Frontal cortex (tissue), 2 donors: ENCODE results near the gene KLF9.

GRCh38 chr9:70228804-70229662 lies 29.7 kb upstream of the SMC5 start:
- RAMPAGE, long total RNA = no peak

DNA sequence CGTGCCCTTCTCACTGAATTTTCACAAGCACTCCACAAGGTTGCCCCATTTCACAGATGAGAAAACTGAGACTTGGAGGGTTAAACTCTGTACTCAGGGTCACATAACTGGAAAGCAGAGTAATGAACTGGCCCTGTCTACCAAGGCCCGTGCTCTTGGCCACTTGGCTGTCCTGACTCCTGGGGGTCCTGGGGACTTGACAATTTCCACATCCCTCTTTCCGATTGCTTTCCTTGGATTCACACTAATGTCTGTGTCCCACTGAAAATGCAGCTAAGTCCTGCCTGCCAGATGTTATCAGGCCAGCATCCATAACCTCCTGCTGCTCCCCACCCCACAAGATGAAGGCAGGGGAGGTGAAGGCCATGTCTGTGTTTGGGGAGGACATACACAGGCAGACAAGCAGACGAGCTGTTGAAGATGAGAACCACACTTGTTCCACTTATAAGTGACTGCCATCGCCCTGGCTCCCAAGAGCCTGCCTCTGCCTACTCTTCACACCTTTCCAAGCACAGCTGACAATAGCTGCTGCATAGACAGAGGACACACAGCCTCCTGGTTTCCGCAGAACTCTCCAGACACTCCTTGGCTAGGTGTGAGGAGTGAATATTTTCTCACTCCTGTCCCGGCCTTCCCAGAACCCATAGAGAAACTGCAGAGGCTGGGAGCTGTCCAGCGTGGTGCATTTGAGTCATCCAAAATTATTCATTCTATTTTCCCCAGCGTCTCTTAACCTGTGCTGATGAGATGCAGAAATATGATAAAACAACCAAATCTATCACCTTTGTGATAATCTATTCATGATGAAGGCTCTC lies 24.9 kb downstream of the KLF9 start:
- RAMPAGE, long total RNA = no peak

DNA sequence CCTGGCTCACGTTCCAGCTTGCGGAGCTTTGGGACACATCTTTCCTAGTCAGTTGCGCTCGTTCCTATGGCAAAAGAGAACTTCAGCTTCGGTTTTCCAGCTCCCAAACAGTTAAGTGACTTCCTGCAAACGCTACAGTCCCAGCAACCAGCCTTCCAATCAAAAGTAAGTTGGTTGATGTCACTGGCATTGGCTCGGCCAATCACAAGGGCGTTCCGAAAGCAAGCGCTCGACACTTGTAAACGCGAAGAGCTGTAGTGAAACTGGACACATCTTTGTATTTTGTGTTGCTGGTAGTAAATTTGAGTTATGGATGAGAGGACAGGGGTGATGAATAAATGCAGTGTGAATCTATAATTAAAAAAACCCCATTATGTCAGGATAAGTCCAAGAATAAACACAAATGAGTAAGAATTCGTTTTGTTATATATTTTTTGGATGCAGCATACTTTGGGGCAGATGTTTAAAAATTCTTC lies at the start of gene KLF9:
Gene KLF9, minus strand, starts transcription at position 412 of the 476 bp plus-strand sequence.
- RAMPAGE, long total RNA = no peak

DNA sequence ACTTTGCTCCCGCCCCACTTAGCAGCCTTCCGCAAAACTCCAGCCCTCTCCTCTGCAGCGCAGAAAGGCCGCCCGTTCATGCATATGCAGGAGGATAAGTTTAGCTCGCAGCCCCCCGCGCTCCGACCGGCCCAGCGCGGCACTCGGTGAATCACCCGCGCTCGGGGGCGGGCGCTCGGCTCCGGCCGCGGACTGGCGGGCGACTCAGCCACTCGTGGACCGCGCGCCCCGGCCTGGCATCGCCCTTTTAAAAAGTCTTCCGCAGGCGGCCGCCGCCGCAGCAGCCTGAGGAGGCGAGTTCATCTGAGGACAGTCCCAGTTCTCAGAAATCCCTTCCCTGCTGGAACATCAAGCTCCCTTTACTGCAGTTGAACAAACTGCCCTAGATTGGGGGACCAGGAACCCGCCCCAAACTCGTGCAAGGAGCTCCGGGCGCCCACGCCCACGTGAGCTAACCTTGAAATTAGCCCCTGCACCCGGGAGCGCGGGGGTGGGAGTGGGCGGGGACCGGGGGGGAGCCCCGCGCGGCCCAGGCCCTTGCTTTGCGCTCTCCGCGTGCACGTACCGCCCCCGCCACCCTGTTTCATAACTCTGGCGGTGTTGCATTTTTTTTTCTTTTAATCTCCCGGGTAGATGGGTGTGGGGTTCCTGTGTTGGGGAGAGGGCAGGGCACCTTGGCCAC lies 4.6 kb upstream of the KLF9 start:
- RAMPAGE, long total RNA = no peak

DNA sequence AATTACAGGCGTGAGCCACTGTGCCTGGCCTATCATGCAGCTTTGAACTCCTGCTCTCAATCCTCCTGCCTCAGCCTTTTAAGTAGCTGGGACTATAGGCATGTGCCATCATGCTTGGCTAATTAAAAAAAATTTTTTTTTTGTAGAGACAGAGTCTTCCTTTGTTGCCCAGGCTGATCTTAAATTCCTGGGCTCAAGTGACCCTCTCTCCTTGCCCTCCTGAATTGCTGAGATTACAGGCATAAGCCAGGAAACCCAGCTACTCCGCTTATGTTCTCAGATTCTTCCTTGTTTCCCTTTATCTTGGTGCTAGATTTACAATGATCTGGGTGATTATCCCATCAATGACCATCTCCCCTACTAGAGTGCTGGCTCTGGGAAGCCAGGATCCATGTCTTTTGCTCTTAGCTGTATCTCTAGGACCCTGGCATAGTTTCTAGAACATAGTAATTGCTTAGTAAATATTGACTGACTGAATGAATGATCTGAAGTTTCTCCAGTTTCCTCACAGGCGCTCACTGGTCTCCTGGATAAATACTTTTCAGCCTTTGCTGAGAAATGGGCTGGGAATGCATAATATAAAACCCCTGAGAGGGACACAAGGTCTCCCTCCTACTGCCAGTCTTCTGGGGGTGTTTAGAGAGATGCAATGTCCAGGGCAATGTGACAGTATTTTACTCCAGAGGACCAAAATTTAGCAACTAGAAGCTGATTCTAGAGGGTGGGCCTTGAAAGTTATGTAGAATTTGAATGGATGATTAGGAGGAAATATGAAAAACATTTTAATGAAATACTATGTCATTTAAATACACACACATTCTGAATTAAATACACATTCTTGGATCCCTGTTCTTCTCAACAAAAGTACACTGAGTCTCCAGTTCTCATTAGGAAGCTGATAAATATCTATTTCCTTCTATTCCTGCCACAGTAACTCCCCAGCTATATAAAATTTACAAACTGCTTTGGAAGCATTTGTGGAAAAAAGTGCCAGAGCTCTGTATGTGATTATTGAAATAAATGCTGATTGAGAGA lies 60.0 kb upstream of the KLF9 start:
- RAMPAGE, long total RNA = no peak

DNA sequence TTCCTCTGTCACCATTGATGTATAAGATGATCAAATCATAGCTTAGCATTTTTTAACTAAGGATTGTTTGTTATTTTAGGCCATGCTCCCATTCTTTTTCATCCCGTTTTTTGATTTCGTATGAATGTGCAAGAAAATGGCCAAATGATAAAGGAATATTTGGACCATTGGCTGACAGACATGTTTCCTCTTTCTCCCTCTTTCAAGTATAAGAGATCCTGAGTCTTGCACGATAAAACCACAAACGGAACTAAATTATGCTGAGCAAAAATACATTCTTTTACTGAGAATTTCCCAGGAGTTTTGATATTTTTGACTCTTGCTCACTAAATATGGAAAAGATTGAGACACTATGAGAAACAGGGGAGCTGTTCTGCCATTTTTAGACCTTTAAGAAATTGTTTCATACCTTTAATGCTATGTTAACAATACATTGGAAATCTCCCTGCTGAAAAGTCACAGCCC lies 90.4 kb upstream of the KLF9 start:
- RAMPAGE, long total RNA = no peak

GRCh38 chr9:70597455-70597907 lies 183.0 kb upstream of the KLF9 start:
- RAMPAGE, long total RNA = no peak

GRCh38 chr9:70613279-70613880 lies 198.9 kb upstream of the KLF9 start:
- RAMPAGE, long total RNA = no peak

DNA sequence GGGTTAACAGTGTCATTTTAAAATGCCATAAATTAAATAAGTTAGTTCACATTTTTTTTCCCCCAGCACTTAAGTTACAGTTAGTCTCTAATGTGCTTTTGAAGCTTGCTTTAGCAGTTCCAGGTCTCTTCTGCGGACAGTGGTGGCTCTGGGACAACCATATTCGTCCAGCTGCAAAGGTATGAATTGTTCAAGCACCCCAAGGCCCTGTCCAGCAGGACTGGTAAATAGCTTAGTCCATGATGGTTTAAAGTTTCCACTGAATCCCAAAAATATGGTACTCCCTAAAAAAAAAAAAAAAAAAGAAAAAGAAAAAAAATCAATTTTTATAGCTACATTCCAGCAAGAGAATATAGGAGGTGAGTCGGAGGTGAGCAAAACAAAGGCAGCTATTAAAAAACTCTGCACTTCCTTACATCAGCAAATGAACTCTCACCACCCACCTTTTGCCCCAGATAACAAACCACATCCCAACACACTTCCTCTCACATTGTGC lies 83.2 kb downstream of the CEMIP2 start:
- RAMPAGE, long total RNA = no peak

GRCh38 chr9:71689867-71690336 lies 78.4 kb downstream of the CEMIP2 start:
- RAMPAGE, long total RNA = no peak

- RAMPAGE, long total RNA = no peak
Measured at GRCh38 chr9:71746129-71746849, 22.0 kb downstream of the CEMIP2 start.

DNA sequence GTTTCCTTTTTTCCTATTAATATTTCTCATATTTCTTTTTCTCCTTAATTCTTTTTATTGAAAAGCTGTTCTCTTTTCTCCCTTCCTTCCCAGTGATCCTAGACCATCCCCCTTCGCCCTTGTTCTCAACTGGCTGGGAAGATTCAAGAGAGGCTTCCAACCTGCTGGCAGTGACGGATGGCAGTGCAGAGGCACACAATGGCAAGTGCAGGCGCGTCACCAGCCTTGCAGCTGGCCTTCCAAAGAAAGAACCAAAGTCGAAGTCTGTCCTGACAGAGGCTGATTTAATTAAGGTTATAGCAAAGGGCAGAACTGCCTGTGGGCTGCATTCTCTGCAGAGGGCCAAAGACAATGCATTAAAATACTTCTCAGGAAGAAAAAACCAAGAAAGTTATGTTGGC lies 7.4 kb downstream of the CEMIP2 start:
- RAMPAGE, long total RNA = no peak

DNA sequence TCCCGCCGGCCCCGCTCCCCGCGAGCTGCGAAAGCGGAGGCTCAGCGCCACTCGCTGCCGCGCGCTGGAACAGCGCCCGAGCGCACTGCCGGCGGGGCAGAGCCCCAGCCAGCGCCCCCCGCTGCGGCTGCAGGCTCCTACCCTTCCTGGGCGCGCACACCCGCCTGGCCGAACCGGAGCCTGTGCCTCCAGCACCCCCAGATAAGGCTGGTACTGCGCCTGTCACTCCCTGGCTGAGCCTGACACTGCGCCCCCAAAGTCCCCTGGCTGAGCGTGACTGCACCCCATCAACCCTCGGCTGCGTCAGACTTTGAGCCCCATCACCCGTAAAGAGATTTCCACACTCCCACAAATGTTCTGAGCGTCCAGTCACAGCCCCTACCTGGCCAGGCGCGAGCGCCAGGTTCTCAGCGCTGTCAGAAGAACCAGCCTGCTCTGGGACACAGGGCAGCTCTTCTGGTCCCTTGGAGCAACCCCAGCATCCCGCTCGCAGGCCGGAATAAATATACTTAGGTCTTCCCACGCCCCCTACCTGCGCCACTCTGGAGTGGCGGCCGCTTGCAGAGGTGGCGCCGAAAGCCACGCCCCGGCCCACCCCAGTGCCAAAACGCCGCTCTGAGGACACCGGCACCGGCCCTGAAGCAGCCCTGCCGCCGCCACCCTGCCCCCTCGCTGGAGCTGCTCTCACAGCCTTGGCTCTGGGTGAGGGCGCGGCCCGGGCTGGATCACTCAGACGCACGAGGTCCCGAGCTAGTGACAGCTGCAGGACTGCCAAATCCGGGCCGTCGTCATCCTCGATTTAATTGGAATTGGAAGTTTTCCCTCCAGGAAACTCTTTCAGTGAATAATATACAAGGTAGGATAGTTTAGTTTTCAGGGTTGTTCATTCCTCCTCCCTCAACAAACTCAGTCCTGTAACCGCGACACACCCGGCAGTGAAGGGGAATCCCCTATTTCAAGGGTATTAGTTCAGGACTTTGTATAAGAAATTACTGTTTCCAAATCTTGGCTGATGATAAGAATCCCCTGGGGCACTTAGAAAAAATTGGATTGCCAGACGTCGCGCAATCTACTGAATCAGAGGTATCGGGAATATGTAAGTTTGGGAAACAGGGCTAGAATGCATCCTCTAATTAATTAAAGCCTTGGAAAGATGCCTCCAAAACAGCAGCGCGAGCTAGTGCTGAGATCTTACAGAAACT lies 1.1 kb upstream of the CEMIP2 start:
- RAMPAGE, long total RNA = no peak

DNA sequence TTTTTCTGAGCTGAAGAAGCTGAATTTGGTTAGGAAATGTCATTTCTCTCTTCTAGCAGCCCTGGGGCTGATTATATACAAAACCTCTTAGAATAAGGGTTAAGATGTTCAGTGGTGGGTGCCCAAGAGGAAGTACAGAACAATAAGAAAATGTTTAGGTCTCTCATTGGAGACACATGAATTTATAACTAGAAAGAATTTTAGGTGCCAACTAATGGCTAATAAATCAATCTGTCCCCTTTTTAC lies 14.2 kb downstream of the ABHD17B start:
- RAMPAGE, long total RNA = no peak

DNA sequence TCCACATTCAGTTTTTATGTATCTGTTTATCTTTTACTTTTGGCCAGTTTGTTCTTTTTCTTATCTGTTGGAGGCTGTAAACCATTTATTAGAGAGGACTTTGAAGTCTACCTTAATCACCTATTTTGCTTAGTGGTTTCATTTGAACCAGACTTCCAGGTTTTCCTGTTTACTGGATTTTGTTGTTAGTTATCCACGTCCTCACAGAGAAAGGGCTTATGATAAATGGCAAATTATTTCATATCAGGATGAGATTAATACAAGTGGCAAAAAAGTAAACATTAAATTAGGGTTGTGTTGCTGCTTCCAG lies 21.4 kb upstream of the GDA start:
- RAMPAGE, long total RNA = no peak

DNA sequence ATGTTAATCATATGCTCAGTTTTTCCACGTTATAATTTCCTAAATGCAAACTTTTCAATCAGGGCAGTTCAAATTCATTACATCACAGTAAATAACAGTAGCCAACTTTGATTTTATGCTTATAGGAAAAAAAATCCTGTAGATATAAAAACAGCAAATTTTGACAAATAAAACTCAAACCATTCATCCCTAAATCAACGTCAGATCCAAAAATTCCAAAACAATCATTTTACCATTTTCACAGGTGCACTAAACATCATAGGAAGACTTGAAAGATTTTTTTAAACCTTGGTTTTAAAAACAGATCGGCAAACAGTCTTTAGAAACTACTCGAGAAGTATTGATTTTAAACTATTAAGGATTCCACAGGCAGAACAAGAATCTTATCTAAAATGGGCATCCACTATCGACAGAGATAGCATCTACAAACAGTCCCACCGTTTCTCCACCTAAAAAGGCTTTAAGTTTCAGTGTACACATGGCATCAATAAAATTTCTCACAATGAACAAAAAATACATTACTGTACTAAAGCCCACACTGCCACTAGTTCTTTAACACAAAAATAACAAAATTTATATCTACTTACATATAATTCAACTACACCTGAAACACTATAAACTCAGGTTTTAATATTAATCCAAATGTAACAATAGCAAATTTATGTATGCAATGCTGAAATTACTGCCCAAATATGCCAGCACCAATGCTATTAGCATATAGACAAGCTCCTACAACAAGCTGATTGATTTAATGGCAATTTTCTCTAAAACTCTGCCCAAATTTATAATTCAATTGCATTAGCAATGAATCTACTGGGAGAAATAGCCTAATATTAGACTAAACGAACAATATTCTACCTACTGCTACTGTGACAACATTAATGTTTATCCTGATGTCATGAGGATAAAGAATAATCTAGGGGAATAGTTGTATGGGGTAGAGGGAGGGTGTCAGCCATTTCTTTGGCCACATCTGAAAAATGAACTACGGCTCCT lies 7.3 kb downstream of the ZFAND5 start:
- RAMPAGE, long total RNA = no peak

DNA sequence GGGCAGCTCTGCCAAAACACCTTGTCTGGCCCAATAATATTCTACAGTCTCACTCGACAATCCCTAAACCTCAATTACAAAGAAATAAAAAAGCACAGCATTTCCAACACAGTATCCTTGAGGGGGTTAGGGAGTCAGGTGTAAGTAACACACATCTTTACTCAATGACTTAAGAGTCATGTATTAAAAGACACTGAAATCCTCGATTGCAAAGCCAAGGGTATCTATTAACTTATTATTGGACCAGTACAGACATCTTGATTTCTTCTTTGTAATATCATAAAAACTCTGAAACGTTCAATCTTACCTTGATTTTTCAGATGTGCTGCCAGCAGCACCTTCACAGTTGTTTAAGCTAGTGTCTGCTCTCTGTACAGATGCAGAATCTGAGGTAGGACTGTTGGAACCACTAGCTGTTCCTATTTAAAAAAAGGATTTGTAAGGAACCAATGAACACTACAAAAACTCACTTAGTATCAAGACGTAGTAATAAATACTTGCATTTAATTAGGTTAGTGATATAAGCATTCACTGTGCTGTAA lies 5.1 kb downstream of the ZFAND5 start:
- RAMPAGE, long total RNA = no peak

DNA sequence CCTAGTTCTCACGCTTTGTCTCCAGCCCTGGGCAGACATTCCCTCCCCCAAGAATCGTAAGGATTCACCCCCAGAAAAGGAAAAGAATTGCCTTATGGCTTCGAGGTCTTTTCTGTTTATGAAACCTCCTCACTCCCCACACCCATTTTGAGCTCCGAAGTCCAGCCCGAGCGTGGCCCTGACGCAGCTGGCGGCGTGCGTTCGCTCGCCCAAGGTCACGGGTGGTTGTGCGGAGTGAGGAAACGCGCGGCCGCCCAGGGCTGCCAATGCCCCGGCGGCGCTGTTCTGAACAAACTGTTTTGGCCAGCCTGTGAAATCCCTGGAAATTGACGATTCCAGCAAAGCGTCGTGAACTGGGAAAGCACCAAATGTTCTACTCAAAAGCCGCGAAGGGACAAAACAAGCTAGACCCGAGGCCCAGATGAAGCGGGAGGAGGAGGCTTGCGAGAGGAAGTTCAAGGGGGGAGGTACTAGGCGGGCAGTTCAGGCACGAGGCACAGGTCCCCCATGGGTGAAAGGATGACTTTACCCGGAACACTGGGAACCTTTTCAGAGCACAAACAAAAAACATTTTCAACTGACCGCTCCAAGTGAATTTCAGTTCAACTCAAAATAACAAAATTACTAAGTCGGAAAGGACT lies 661 bp upstream of the ZFAND5 start:
- RAMPAGE, long total RNA = no peak

- RAMPAGE, long total RNA = no peak
Measured at GRCh38 chr9:72396542-72396944, 31.5 kb upstream of the ZFAND5 start.

DNA sequence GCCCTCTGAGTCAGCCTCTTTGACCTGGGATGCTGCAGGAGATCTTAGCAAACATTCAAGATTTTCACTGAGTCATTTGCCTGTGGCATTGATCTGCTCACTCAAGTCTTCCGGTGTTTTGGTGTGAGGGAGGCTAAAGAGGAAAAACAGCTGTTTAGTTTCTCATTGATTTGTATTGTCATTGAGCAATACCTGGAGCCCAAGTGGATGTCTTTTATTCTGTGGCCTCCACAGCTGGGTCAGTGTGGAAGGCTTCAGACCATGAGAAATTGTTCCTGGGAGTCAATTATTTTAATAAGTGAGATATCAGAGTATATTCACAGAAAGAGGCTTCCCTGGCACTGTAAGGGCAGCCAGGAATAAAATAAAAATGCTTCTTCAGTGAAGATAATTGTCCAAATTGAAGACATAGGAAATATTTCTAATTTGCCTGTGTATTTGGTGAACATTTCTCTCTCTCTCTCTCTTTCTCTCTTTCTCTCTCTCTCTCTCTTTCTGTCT lies 36.3 kb downstream of the TMC1 start:
- RAMPAGE, long total RNA = no peak